Mesenchymal stem cell of the bone marrow (primary cell): ENCODE measurements around the genes ATL3, ZFTA, SPINDOC and PRDX5.

DNA sequence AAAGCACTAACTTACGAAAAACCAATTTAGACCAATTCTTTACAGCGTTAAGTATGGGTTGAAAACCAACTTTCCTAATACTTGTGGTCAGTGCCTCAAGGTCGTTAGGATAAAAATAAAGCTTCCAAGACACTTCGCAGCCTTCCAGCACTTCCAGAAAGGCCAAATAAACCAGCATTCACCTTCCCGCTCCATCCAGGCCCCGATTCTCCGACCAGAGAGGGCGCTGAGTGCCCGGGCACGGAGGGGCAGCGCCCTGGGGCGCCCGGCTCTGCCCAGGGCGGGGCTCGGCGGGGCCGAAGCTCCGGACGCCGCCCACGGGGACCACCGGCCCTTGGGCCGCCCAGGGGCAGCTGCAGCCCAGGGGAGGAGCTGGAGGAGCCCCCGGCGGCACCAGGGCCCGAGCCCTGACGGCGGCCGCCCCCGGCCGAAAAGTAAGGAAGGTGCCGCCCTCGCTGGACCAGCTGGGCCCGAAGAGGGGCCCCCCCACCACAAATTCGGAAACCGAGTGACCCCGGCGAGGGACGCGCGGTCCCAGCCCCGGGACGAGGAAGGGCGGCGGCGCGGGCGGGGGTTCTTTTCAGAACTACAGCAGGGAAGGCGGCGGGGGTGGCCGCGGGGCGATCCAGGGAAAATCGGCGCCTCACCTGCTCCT lies 406 bp downstream of the ATL3 start:
- CAGE, long polyA plus RNA, result no peak

DNA sequence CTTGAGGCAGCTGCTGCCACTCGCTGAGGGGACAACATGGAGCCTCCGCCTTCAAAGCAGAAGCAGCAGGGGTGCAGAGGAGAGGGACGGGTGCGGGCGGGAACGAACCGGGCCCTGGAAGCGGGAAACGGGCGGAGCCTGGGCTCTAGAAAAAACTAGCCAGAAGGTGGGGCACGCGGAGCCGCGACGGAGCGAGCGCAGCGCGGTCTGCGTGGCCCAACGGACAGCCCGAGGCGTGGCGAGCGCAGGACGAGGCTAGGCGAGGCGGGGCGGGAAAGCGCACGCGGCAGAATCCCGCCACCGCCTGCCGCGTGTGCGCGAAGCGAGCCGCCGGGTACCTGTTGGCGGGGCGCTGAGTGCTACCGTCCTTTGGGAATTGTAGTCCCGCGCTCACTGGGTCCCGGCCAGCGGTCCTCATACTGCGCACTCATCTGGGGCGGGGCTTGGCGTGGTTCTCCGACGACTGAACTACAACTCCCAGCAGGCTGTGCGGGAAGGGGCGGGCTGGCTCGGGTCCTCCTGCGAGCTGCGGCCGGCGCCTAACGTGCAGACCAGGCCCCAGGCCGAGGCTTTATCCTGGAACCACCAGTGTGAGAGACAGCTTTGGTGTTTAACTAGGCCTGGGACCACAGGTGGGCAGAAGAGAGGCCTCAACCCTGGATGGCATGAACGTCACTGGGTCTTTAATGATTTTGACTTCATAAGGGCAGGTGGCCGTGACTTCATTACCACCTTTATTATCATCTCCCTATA lies at the start of gene ATL3:
Gene ATL3, minus strand, starts transcription at position 79 of the 753 bp plus-strand sequence.
- CAGE, long polyA plus RNA, result no peak

GRCh38 chr11:63762007-63762445 lies 6.5 kb downstream of the ZFTA start:
- CAGE, long polyA plus RNA, result no peak

DNA sequence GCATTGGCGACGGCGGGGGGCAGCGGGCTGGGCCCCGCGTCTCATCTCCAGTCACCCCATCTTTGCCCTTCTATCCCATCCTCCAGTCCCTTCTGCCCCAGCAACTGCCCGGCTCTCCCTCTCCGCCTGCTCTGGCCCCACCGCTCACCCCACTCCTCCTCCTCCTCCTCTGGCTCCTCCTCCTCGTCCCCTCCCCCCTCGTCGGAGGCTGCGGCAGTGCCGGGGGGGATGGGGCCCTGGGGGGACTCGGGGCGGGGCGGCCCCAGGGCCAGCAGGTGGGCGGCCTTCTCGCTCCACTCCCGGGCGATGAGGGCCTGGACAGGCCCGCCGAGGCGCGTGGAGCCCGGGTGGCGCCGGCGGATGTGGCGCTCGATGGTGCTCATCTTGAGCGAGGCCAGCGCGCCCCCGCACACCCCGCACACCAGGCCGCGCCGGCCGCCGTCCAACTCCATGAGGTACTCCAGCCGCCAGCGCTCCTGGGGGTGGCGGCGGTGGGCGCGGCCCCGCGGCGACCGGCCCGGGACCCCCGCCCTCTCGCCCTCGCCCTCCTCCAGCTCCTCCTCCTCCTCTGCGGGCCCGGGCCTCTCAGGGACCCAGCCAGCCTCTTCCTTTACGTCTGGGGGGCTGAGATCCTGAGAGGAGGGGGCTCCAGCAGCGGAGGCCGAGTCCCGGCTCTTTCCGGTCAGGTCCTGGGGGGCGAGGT lies 4.5 kb downstream of the ZFTA start:
- CAGE, long polyA plus RNA, result no peak

DNA sequence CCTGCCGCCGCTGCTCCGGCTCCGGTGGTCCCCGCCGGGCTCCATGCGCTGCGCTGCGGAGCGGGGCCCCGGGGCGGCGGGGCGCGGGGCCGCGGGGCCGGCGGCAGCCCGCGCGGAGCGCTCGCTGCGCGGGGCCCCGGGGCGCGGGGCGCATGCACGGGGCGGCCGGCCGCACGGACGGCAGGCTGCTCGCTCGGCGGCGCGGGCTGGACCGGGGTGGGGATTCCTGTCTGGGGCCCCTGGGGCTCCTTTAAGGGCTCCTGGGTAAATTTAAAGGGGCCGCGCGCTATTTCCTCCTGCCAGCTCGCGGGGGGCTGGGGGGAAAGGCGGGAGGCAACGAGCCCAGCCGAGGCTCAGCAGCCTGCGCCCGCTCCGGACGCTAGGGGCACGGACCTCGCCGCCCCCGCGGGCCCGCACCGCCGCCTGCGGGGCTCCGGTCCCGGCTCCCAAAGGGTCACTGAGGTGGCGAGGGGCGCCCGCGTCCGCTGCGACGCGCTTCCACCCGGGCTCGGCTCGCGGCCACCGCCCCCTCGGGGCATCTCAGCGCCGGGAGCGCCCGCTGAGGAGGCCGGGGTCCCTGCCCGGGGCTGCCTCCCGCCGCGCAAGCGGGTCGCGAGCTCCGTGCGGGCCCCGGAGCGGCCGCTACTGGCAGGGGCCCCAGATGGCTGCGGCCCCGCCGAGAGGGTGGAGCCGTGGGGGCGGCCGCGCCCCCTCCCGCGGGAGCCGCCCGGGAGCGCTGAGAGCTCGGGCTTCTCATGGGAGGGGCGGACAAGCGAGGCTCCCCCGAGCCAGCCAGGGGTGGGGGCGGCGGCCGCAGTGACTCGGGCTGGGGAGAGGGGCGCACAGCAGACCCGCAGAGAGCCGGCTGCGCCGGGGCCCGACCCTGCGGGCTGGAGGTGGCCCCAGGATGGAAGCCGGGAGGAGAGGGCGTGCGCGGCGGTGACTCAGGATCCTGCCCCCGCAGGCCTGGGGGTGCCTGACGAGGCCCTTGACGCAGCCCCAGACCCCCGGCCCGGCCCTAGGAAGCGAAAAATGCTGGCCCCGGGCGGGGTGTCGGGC lies at the start of gene ZFTA:
Gene ZFTA, minus strand, starts transcription at position 198 of the 1,059 bp plus-strand sequence.
- CAGE, long polyA plus RNA, result no peak

GRCh38 chr11:63813084-63813924 lies at the start of gene SPINDOC:
Gene SPINDOC (plus strand): TSS chr11:63813456.
- CAGE, long polyA plus RNA, result no peak

DNA sequence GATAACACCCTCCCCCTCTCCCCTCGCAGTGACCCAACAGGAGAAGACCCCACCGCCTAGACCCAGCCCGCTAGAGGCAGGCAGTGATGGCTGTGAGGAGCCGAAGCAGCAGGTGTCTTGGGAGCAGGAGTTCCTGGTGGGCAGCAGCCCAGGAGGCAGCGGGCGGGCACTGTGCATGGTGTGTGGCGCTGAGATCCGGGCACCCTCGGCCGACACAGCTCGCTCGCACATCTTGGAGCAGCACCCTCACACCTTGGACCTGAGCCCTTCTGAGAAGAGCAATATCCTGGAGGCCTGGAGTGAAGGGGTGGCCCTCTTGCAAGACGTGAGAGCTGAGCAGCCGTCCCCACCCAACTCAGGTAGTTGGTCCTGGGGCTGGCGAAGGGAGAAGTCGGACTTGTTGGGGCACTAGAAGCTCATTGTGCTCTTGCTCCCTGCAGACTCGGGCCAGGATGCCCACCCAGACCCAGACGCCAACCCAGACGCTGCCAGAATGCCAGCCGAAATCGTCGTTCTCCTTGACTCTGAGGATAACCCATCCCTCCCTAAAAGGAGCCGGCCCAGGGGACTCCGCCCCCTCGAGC lies 4.6 kb downstream of the SPINDOC start:
- CAGE, long polyA plus RNA, result no peak

DNA sequence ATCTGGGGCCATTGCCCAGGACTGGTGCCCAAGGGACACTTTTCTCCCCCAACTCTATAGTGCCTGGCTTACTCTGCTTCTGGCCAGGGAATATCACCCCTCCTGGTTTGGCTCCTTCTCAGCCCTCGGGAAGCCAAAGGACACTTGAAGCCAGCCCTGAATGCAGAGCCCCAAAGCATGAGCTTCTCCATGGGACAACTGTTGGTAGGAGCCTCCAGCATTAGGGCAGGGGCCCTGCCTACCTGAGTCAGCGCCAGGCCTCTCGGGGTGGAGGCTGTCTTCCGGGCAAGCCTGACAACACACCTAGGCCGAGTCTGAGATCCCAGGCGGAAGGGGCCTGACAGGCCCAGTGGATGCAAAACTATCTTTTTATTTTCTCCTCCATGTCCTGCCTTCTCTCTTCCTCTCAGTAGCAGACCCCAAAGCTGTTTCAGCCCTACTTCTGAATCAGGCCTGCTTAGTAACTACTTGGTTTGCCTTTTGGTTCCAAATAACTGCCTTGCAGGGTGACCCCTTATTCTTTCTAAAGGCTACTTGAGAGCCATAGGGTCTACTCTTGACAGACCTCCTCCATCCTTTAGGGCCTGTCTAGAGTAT lies 27.6 kb downstream of the RCOR2 start:
- CAGE, long polyA plus RNA, result no peak

- CAGE, long polyA plus RNA, result no peak
These were observed 5.5 kb downstream of the RCOR2 start for GRCh38 chr11:63911142-63912241.

GRCh38 chr11:64018985-64019514 lies 16.7 kb upstream of the FLRT1 start:
- CAGE, long polyA plus RNA, result no peak

GRCh38 chr11:64098396-64098826 lies 62.7 kb downstream of the FLRT1 start:
- CAGE, long polyA plus RNA, result no peak

DNA sequence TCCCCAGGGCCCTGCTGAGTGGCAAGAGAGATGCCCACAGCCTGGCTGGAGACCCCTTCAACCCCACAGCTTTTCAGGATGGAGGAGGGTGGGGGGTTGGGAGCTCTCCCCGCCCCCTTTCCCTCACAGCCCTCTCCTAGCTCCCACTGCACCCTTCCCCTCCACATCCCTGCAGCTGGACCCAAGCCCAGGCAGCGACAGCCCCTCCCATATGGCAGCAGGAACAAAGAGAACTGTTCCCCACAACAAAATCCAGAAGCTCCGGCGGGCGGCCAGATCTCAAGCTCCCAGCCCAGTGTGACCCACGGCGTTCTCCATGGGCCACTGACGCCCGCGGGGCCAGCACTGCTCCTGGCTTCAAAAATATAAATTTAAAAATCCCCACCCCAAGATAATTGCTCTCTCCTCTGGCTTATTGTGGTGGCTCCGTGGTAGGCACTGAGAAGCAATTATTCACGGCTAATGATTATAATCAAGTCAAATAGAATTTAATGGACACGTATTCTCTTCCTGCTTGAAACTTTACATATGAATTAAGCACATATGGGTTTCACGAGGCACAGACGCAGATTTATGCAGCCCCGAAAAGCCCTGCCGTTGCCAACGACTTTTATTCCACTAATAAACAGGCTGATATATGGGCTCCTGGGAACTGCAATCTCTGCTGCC lies 17.6 kb downstream of the MACROD1 start:
- CAGE, long polyA plus RNA, result no peak

DNA sequence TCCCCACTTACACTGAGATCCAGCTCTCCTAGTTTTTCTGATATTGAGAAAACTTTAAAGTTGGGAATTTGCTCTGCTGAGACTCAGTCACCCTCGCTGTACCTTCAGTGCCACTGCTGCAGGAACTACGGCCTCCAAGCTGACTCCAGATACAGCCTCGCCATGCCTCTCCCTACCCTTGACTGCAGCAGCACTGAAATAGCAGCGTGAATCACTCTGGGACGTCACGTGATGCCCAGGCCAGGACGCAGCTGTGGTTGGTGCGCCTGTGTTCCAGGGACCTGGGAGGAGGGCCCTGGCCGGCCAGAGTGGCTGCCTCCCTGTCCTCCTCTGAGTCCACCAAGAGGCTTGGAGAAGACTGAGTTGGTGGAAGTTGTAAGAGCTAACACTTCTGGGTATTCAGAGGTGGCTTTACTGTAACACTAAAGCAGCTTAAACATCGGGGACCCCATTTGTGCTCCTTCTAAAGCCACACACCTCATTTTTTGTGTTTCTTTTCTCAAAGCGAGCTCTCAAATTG lies 4.4 kb upstream of the STIP1 start:
- CAGE, long polyA plus RNA, result no peak

- CAGE, long polyA plus RNA, result no peak
These were observed 5.3 kb downstream of the TRPT1 start for GRCh38 chr11:64220466-64221277.

- CAGE, long polyA plus RNA, result no peak
These were observed 16.0 kb downstream of the BAD start for GRCh38 chr11:64268435-64268924.

DNA sequence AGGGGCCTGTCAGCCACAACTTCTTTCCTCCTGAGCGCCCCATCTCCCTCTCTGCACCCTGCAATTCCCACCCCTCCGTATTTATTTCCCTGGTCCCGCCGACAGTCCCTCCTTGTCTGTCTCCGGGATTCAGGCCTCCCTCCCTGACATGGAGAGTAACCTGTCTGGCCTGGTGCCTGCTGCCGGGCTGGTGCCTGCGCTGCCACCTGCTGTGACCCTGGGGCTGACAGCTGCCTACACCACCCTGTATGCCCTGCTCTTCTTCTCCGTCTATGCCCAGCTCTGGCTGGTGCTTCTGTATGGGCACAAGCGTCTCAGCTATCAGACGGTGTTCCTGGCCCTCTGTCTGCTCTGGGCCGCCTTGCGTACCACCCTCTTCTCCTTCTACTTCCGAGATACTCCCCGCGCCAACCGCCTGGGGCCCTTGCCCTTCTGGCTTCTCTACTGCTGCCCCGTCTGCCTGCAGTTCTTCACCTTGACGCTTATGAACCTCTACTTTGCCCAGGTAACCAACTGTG lies 788 bp downstream of the GPR137 start:
- CAGE, long polyA plus RNA, result no peak

DNA sequence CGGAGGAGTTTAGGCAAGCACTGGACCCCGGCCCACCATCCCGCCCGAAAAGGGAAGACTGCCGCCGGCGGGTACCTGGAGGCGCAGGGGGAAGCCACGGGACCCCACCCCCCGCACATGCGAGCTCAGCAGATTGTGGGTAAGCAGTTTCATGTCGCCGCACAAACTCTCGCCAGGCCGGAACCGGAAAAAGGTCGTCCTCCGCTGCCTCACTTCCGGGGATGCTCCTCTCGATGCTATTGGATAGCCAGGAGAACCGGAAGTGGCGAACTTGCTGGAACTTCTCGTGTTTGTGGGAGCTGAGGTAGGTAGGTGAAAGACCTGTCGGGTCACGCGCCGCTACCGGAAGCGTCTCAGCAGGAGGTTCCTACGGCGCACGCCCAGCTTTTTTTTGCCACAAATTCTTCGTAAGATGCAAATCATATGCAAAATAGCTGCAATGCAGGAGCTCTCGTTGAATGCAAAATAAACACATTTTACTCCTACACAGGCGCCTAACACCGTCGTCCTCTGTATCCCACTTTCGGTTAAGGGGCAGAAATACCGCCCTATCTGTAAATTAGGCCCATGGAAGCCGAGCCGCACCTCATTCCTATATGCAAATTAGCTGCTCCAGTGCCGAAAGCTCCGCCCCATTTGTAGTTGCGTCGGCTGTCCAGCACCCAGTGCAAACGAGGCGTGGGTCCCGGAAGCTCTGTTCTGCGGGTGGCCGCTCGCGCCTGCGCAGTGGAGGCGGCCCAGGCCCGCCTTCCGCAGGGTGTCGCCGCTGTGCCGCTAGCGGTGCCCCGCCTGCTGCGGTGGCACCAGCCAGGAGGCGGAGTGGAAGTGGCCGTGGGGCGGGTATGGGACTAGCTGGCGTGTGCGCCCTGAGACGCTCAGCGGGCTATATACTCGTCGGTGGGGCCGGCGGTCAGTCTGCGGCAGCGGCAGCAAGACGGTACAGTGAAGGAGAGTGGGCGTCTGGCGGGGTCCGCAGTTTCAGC lies at the start of gene PRDX5:
Gene PRDX5, plus strand, starts transcription at position 748 of the 983 bp plus-strand sequence.
- CAGE, long polyA plus RNA, result no peak

- CAGE, long polyA plus RNA, result no peak
These were observed 10.7 kb upstream of the CCDC88B start for GRCh38 chr11:64329282-64329637.

- CAGE, long polyA plus RNA, result no peak
These were observed 8.3 kb upstream of the CCDC88B start for GRCh38 chr11:64331638-64332256.

DNA sequence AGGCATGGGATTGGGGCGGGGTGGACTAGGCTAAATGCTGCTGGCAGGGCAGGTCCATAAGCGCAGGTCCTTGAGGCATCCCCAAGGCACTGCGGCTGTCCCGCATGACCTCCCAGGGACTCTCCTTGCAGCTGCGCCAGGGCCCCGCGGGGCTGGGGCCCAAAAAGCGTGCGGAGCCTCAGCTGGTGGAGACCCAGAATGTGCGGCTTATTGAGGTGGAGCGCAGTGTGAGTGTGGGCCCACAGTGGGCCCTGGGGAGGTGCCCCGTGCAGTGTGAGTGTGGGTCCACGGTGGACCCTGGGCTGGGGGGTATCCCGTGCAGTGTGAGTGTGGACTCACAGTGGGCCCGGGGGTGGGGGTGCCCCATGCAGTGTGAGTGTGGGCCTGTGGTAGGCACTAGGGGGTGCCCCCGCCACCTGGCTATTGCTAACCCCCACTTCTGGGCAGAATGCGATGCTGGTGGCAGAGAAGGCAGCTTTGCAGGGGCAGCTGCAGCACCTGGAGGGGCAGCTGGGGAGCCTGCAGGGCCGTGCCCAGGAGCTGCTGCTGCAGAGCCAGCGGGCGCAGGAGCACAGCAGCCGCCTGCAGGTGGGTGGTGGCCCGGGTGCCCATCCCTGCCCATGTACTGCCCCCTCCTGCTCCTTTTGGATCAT lies 7.8 kb upstream of the RPS6KA4 start:
- CAGE, long polyA plus RNA, result no peak